Airway epithelial cell (primary cell): ENCODE data around the gene CHMP2A.

GRCh38 chr19:58368902-58369369 is 6.4 kb upstream of the ZNF497 start:
- RAMPAGE, long total RNA = no peak

DNA sequence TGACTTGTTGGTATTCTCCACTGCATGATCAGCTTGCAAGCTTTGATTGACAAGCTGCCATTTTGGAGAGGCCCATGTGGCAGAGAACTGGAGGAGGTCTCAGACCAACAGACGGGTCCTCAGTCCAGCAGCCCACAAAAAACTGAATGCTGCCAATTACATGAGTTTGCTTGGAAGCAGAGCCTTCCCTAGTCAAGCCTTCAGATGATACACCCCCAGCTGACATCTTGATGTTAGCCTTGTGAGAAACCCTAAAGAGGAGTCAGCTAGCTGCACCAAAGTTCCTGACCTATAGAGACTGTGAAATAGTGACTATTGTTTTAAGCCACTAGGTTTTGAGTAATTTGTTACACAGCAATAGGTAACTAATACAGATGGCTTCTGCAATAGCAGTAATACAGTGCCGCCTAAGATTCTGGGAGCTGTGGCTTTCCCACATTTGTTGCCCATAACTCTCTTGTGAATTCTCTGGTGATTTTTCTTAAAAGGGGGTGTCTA is 9.8 kb downstream of the ZNF132 start:
- RAMPAGE, long total RNA = no peak

GRCh38 chr19:58440330-58440569 is 297 bp upstream of the ZNF132 start:
- RAMPAGE, long total RNA = no peak

DNA sequence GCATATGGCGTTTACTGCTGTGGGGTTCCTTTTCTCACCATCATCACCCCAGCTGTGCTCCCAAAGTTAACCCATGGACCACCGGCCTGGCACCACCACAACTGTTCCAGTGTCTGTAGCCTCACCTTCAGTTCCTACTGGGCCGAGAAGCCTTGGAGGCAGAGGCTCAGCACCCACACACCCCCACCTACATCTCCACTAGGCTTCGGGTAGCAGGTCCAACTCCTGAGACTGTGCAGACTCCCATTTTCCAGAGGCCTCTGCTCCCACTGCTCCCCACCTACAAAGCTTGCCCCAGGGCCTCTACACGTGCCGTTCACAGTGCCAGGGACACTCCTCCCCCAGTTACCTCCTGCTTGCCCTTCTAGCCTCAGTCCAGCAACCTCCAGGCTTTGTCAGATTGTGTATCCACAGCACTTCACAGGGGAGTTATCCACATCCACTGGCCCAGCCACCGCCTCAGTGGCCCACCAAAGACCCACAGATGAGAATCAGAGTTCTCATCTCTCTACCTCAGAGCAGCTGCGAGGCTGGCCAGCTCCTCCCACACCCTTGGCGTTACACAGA is 14.1 kb downstream of the SLC27A5 start:
- RAMPAGE, long total RNA = no peak

GRCh38 chr19:58543578-58543872 is 339 bp upstream of the TRIM28 start:
- RAMPAGE, long total RNA = no peak

DNA sequence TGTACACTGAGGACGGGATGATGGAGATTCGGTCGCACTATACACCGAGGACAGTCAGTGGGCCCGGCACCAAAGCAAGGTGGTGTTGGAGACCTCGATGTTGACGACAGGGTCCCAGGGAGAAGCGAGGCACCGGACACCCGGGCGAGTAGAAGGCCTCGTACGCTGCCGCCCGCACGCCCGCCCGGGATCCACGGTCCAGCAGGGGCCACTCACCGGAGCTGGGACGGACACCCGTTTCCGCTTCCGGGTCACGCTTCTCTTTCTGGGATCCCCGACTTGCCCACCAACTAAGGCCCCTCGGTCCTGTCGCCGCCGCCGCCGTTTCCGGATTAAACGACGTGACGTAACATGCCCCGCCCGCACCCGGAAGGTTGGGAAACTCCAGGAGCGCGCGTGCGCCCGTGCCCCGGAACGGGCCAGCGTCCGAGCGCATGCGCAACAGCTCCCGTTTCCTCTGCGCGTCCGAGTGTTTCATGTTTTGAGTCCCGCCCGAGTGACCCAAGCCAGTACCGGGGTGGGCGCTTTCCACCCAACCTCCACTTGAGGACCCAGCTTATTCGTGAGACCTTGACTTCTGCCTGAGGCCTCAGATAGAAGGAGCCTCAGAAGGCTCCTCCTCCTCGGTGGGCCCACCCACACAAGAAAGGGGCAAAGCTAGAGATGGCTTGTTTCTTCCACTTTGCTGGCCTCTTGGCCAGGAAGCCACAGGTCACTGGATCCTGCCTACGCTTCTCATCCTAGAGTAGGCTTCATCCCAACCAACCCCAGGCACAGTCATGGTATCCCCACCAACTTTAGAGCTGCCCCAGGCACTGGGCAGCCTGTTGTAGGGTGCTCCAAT is at the start of gene CHMP2A:
Gene CHMP2A, minus strand, starts transcription at position 334 of the 844 bp plus-strand sequence.
- RAMPAGE, long total RNA = start-site peak on the minus strand centred at position 260 of the sequence, 148 bp wide, 4,057 and 519 reads in 2 replicates